Left lung (tissue), 1 donor: ENCODE data around the genes UTP14A, RAP2C and GPC4.

GRCh38 chrX:125758083-125758662 lies 407.9 kb downstream of the DCAF12L2 start:
- PRO-cap = no peak

DNA sequence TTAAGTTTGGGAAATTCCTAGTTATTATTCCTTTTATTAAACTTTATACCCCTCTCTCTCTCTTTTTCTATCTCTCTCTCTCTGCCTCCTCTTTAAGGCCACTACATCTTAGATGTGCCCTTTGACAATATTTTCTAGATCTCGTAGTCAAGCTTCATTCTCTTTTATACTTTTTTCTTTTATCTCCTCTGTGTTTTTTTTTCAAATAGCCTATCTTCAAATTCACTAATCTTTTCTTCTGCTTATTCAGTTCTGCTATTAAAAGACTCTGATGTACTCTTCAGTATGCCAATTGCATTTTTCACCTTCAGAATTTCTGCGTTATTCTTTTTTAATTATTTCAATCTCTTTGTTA lies 402.0 kb downstream of the DCAF12L2 start:
- PRO-cap = no peak

- PRO-cap = no peak
These were observed 338 bp downstream of the DCAF12L1 start for GRCh38 chrX:126552246-126552705.

- PRO-cap = no peak
These were observed 32.5 kb downstream of the OCRL start for GRCh38 chrX:129572501-129572991.

DNA sequence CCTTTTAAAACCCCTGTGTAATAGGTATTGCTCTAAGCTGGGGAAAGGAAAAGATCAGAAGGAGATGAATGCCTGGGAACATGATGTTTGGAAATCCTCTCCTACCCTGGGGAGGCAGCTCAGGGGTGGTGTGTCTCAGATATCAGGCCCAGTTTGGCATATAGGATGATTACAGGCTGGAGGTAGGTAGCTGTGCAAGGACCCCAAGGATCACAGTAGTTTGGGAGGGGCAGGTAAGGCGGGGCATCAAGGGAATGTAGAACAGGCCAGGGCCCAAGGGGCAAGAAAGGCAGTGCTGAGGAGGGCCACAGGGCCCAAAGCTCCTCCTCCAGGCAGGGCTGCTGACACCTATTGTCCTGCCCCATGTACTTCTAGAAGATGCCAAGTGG lies 17.6 kb downstream of the SASH3 start:
- PRO-cap = no peak

DNA sequence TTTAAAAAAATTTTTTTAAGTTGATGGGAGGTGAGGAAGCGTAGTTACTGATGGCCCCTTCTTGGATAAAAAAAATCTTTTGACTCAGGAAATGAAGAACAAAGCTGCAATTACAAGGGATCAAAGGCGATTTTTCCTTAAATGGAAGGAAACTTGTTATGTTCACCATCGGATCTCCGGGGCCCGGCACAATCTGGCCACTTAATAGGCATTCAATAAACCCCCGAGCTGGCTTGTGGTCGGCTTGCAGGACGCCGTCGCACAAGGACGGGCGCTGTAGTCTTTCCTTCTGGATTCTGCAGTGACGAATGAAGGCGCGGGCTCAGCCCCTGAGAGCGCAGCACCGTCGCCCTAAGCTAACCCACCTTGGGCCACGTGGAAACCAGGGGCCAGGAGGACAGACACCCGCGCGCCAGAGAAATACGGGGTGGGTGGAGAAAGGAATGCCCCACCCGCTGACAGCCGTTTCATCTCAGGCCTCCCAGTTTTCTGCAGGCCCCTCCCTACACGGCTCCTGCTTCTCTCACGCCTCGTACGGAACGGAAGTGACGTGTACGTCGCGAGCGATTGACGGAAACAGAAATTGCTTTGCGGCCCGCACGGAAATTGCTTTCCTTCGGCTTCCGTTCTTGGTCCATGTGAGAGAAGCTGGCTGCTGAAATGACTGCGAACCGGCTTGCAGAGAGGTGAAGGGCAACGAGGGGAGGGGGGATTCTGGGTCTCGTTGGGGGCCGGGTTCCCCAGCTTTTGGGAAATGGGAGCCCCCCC lies at the start of gene UTP14A:
UTP14A (plus strand) TSS at position 614 of the 768 bp plus-strand sequence.
- PRO-cap = bidirectional peak, plus-strand start at position 658 of the sequence, minus-strand start at position 491 of the sequence

DNA sequence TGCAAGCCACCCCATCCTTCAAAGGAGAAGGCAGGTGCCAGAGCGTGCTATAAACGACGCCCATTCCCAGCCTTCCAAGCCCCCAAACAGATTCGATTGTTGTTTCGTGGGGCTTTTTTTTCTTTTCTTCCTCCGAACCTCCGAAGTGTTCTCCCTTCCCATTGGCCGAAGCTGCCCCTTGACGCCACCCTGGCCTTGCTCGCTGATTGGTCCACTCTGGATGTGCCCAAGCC lies 25.3 kb downstream of the UTP14A start:
- PRO-cap = bidirectional peak, plus-strand start outside the sequence, minus-strand start at position 98 of the sequence

DNA sequence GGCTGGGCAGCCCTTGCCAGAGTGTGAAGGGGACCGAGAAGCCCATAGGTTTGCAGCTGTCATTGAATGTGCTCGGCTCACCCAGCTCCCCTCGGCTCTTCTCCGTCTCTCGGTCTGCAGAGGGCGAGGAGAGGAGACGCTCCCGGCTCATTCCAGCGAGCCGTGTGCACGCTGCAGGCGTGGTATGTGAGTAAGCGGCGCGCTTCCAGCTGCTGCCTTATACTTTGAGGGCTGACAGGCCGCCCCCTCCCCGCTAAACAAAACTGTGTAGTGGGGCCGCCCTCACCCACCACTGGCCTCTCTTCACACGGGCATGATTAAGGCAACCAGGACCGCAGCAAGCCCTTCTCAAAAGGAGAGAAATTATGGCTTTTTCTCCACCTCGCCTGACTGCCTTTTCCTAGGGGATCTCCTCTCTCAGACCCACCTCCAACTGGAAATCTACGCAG lies 22.9 kb upstream of the BCORL1 start:
- PRO-cap = unidirectional peak, minus-strand start at position 116 of the sequence

- PRO-cap = no peak
These were observed 38.0 kb downstream of the ELF4 start for GRCh38 chrX:130072243-130072708.

- PRO-cap = bidirectional peak, plus-strand start at chrX:130109951, minus-strand start at chrX:130109838
These were observed 978 bp downstream of the ELF4 start for GRCh38 chrX:130108953-130110085.

DNA sequence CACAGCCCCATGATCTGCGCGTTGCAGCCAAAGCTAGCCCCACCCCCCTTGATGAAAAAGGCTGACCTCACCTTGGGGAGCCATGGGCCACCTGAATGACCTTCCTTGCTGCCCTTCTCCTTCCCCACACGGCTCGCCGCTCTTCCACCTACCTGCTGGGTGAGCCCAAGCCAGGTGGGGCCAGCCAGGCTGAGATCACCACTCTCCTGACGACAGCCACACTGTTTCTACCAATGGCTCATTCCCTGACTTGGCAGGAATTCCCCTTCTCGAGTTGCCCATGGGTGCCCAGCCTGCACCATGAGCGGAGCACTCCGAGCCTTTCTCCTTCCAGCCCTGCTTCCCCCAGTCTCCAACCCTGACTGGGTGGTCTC lies 4.0 kb upstream of the ELF4 start:
- PRO-cap = no peak

GRCh38 chrX:130260356-130260831 lies 8.3 kb downstream of the ZNF280C start:
- PRO-cap = no peak

GRCh38 chrX:130669629-130669935 lies 233.4 kb downstream of the ENOX2 start:
- PRO-cap = unidirectional peak, minus-strand start at chrX:130669738

- PRO-cap = no peak
These were observed 152.3 kb downstream of the ENOX2 start for GRCh38 chrX:130750635-130751137.

GRCh38 chrX:131213895-131214373 lies 75.2 kb downstream of the IGSF1 start:
- PRO-cap = no peak

GRCh38 chrX:131831045-131831441 lies 192.1 kb upstream of the STK26 start:
- PRO-cap = no peak

GRCh38 chrX:131987175-131987786 lies 35.8 kb upstream of the STK26 start:
- PRO-cap = unidirectional peak, plus-strand start at chrX:131987459

DNA sequence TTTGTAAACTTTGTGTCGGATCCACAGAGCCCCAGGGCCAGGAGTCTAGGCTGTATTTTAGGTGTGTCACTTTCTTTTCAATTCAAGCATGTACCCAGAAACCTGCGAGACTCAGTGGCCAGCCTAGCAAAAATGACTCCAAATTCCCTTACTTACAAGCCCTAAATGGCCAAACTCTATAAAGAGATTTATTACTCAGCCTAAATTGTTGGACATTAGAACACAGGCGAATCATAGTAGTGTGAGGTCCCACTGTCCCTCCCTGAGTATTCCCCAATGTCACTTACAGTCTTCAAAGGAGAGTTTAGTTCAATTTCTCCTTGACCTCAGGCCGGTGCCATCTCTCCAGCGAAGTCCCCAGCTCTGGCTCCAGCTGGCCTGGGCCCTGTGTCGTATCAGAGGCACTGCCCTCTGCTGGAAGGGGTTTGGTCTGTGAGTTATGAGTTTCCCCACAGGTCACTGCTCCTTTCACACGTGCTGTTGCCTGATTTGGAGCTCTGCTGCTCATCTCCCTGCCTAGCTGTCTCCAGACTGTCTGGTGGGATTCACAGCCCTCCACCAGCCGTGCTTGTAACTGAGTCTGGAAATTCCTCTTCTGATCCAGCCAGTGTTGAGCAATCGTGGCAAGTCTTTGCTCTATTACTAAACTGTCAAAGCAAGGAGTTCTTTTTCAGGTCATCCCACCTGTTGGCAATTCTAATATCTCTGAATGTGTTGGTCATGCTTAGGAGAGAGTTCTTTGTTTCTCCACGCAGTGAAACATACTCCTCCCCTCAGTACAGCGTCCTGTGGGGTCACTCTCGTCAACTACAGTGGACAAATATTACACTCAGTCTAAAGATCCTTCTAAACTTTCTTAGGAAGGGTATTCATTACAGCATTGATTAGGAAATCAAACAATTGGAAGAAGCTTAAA lies at the start of gene RAP2C:
RAP2C (minus strand) TSS at position 365 of the 916 bp plus-strand sequence.
- PRO-cap = bidirectional peak, plus-strand start at position 532 of the sequence, minus-strand start at position 365 of the sequence

- PRO-cap = bidirectional peak, plus-strand start at chrX:133415782, minus-strand start at chrX:133415440
These were observed at the start of gene GPC4 for GRCh38 chrX:133415017-133416167. Gene GPC4 (minus strand): TSS chrX:133415489.

GRCh38 chrX:133444782-133445561 lies 29.7 kb upstream of the GPC4 start:
- PRO-cap = no peak